ENCODE measurements around a stretch of chr6.

- PRO-cap = no peak
- RAMPAGE, long total RNA, 5 experiments = no peak in any of the 5 experiments
- RRBS = no CpG with 5 or more reads among the region's 13 CpGs
These were observed 48.6 kb downstream of the RREB1 start for GRCh38 chr6:7156038-7157145.

GRCh38 chr6:7165617-7166048 is 57.9 kb downstream of the RREB1 start:
- PRO-cap = no peak
- RAMPAGE, long total RNA, 5 experiments = no peak in any of the 5 experiments
- RRBS = no CpG with 5 or more reads among the region's 6 CpGs

DNA sequence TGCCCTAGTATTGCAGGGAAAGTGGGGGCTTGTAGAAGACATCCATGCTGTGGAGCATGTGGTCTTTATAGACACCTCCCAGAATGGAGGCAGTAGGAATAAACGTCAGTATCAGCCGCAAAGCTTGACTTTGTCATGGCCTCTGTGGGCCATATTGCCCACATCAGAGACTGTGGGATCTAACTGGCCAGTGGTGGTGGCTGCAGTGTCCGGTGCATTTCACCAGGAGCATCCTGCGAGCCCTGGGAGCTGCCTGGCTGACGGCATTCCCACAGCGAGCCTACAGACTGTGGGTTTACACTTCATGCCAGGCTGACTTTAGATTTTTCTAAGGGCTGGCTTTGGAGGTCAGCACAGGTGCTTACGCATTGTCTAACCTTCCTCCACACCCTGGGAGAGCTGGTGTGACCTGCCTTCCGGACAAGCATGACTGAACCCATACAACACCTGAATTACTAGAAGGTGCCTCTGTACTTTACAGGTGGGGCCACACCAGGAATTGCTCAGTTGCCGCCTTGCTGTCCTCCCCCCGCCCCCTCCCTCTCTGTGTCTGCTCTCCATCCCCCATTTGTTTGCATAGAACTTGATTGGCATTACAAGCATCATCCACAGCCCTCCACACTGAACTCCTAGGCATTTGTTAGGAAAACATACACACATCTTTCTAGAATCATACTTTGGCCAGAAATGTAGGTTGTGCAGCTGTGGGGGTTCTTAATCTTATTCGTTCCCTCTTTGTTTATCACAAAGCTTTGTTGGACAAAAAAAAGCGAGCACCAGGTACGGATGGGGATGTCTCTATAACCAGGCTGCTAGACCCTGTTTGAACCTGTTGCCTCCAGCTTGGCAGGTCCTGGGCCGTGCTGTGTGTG is 96.3 kb downstream of the RREB1 start:
- PRO-cap = no peak
- RAMPAGE, long total RNA, 5 experiments = no peak in any of the 5 experiments
- RRBS = no CpG with 5 or more reads among the region's 14 CpGs

DNA sequence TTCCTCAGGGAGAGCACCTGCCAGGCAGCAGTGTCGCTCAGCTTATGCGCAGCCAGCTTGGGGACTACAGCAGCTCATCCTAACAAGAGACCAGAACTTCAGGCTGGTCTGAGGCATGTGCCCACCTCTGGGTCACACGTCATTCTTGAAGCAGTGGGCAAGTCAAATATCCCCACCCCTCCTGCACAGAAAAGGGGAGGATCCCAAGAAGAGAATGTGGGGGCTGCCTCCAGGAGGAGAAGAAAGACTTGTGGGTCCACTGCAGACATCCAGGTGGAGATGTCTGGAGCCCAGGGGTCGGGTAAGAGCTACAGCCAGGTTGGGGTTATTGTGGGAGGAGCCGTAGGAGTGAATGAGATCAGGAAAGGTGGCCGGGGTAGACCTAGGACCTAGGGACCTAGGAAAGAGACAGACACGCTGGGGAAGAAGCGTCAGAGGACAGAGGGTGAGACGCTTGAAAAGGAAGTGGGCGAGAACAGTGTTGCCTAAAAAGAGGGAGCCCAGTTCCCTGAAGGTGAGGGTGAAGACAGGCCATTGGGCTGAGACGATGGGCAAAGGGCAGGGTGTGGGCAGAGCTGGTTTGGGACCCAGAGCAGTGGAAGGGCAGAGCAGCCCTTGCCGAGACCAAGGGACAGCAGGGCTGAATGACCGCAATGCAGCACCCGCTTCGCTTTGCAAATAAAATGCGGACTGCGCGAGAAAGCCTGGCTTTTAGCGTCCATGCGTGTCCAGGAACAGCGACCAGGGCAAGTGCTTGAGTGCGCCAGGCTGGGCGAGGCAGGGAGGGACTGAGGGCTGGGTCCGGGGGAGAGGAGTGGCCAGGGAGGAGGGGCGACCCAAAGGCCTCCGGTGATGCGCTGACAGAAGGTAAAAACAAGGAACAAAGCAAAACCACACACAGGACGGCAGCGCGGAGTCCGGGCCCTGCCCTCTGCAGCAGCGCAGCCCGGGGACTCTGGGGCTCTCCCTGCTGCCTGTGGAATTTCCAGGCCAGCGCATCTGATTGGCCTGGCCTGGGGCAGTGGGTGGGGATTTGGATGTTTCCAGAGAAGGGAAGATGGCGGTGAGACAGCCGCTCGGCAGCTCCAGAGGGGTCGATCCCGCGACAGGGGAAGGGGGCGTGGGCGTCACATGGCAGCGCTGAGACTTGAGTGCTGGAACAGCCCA is 52.2 kb downstream of the SSR1 start:
- PRO-cap = bidirectional peak, plus-strand start at position 900 of the sequence, minus-strand start at position 748 of the sequence; bidirectional peak, plus-strand start at position 1,050 of the sequence, minus-strand start at position 957 of the sequence
- RAMPAGE, long total RNA, 5 experiments = no peak in any of the 5 experiments
- RRBS = 3% methylated on average over 8 of the region's 43 CpGs

GRCh38 chr6:7468374-7469201 is 72.9 kb upstream of the DSP start:
- PRO-cap = no peak
- RAMPAGE, long total RNA, 5 experiments = no peak in any of the 5 experiments
- RRBS = no CpG with 5 or more reads among the region's 22 CpGs

GRCh38 chr6:7579026-7579791 is 10.8 kb upstream of the SNRNP48 start:
- PRO-cap = no peak
- RAMPAGE, long total RNA, 5 experiments = start-site peak on the plus strand in 2 of 5 experiments, at chr6:7579465-7579608 at its widest, 36 to 159 reads per replicate
- RRBS = no CpG with 5 or more reads among the region's 10 CpGs

DNA sequence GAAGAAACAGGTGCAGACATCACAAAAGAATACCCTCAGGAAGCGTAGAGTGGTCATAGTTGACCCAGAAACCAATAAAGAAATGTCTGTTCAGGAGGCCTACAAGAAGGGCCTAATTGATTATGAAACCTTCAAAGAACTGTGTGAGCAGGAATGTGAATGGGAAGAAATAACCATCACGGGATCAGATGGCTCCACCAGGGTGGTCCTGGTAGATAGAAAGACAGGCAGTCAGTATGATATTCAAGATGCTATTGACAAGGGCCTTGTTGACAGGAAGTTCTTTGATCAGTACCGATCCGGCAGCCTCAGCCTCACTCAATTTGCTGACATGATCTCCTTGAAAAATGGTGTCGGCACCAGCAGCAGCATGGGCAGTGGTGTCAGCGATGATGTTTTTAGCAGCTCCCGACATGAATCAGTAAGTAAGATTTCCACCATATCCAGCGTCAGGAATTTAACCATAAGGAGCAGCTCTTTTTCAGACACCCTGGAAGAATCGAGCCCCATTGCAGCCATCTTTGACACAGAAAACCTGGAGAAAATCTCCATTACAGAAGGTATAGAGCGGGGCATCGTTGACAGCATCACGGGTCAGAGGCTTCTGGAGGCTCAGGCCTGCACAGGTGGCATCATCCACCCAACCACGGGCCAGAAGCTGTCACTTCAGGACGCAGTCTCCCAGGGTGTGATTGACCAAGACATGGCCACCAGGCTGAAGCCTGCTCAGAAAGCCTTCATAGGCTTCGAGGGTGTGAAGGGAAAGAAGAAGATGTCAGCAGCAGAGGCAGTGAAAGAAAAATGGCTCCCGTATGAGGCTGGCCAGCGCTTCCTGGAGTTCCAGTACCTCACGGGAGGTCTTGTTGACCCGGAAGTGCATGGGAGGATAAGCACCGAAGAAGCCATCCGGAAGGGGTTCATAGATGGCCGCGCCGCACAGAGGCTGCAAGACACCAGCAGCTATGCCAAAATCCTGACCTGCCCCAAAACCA is 5.1 kb upstream of the SNRNP48 start:
- PRO-cap = no peak
- RAMPAGE, long total RNA, 5 experiments = start-site peak on the plus strand in 2 of 5 experiments, centred at positions 102 to 190 of the sequence, 20 to 22 reads per replicate
- RRBS = 100% methylated on average over 2 of the region's 24 CpGs

GRCh38 chr6:7891552-7892135 is 18.9 kb downstream of the TXNDC5 start:
- PRO-cap = no peak
- RAMPAGE, long total RNA, 5 experiments = start-site peak on the minus strand in 4 of 5 experiments, at chr6:7891626-7891723 at its widest, 20 to 168 reads per replicate
- RRBS = no CpG with 5 or more reads among the region's 9 CpGs

GRCh38 chr6:7974876-7975621 is 64.5 kb upstream of the TXNDC5 start:
- PRO-cap = no peak
- RAMPAGE, long total RNA, 5 experiments = no peak in any of the 5 experiments
- RRBS = no CpG with 5 or more reads among the region's 20 CpGs

DNA sequence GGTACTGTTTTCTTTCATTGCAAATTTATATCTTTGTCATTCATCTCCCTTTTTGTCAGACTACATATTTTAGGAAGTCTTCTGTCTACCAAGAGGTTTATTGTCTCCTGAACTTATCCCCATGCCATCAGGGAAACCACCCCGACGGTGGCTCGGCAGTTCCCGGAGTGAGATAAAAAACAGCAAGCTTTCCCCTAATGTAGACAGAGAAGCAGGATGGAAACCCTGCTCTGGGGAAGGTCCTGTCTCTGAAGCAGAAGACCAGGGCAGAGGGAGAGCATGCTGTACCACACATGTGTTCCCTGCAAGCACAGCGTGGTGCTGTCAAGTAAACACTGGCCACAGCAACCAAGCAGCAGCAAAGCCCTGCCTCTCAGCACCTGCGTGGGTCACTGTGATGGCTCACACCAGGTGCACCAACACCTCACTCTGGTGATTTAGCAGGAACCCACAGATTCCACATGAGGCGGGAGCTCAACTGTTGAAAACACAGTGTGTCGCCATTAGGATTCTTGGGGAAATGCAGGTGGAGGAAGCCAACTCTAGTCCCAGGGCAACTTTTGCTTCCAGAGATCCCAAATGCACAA is 65.1 kb upstream of the TXNDC5 start:
- PRO-cap = no peak
- RAMPAGE, long total RNA, 5 experiments = no peak in any of the 5 experiments
- RRBS = no CpG with 5 or more reads among the region's 8 CpGs

- PRO-cap = no peak
- RAMPAGE, long total RNA, 5 experiments = no peak in any of the 5 experiments
- RRBS = no CpG with 5 or more reads among the region's 9 CpGs
These were observed 67.6 kb downstream of the BLOC1S5 start for GRCh38 chr6:7996536-7996986.

DNA sequence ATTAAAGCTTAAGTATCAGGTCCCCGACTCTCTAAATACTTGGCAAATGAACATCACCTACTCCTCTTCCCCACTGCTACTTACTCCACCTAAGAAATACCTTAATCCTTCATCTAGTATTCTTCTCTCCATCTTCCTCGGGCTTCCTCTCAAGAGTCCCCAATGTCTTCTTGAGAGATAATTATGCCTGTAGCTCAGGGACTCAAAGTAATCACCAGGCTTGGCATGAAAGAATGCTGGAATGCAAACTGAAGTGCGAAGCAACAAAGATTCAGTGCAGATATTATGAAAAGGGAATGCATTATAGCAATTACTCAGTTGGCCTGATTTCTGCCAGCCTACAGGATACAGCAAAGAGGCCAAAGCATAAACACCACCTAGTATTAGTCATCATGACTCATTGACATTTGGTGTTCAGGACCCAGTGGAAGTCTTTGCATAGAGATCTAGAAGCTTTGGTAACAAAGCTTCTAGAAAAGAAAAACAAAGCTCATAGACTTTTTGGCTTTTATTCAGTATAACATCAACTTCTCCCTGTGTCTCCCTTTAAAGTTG is 932.9 kb downstream of the TFAP2A start:
- PRO-cap = no peak
- RAMPAGE, long total RNA, 5 experiments = no peak in any of the 5 experiments
- RRBS = no CpG with 5 or more reads among the region's 3 CpGs

GRCh38 chr6:9596081-9596530 is 818.8 kb downstream of the TFAP2A start:
- PRO-cap = unidirectional peak, minus-strand start at chr6:9596350
- RAMPAGE, long total RNA, 5 experiments = no peak in any of the 5 experiments
- RRBS = no CpG with 5 or more reads among the region's 4 CpGs

DNA sequence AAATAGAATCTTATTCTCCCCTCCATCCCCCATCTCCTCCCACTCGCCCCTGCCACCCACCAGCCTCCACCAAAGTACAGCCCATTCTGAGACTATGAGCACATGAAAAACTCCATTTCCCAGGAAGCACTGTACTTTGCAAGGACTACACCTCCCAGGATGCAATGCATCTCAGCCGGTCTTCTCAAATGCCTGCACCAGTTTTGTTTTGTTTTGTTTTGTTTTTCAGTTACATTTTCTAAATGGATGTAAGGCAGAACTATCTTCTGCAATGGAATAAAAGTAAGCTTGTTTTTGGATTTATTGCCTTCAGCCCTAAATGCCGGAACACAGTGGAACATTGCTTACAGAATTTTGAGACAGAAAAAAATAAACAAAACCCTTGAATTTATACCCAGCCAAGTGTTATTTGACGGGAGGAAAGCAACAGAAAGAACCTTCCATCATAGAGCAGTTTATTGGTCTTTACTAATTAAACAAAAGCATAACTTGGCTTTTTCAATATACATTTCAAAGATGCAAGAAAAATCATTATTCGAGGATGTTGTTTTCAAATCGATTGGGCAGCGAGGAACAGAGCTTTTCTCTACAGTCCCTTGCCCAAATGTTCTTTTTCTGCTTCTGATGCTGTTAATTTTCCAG is 267.8 kb downstream of the TFAP2A start:
- PRO-cap = no peak
- RAMPAGE, long total RNA, 5 experiments = no peak in any of the 5 experiments
- RRBS = no CpG with 5 or more reads among the region's 7 CpGs

GRCh38 chr6:10313970-10314702 is 100.7 kb downstream of the TFAP2A start:
- PRO-cap = no peak
- RAMPAGE, long total RNA, 5 experiments = no peak in any of the 5 experiments
- RRBS = no CpG with 5 or more reads among the region's 16 CpGs

DNA sequence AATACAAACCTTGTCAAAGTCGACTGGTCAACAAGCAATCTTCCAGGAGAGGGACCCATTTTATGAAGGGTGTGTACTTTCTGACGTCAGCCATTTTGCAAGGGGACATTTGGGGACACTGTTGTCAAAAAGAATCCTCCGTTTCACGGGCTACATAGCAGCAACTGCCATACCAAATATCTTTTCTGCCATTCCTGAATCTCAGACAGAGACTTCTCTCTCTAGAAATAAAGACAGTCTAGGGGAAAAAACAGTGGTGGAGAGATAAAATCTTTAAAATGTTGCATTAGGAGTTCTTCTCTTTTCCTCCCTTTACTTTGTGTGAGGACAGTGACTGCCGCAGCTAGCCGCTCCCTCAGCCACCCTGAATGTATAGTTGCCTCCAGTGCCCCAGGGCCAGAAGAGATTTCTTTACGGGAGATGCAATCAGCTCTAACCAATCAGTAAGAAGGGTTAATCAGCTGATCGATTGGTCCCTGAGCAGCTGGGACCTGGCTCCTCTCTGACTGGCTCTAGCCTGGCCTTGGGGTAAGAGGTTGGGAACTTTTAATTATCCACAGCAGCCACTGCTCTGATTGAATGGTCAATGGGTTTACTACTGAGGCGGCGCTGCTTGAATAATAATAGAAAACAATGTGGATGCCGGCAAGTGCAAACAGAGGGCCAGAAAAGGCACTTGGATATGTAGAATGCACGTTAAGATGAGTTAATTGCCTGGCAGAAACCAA is 100.0 kb downstream of the TFAP2A start:
- PRO-cap = no peak
- RAMPAGE, long total RNA, 5 experiments = no peak in any of the 5 experiments
- RRBS = no CpG with 5 or more reads among the region's 12 CpGs

DNA sequence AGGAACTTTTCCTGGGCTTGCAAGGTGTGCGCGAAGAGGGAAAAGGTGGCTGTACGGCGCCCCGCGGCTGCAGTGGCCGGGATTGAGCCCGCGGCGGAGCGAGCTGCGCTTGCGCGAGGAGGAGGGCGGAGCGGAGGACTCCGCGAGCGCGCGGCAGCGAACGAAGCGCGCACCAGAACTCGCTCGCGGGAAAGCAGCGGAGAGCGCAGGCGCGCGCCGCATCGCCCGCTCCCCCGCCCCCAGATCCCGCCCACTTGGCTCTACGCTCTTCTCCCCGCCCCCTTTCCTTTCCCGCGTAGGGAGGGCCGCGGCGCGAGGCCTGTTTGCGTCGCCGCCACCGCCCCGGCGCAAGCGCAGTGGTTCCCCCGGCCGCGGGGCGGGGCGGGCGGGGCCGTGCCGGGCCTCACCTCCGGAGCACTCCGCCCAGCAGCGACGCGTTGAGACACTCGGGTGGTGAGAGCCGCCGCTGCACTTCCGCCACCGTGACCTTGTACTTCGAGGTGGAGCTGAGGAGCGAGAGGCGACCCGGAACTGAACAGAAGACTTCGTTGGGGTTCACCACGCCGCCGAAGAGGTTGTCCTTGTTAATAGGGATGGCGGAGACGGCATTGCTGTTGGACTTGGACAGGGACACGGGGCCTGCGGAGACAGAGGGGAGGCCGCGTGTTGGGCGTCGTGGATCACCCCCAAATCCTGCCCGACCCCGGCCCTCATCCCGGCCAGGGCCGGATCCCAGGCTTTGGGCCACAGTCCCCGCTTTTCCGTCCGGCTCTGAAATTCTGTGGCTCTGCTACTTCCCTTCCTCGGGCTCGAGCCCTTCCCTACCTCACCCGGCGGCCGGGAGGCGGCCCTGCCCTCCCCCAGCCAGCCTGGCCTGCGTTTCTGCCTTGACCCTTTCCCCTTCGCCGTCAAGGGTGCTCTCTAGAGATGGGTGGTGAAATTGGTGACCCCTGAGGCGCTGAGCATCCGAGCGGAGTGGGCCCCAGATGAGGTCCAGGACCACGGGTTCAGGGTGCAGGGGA is 10.5 kb downstream of the TFAP2A start:
- PRO-cap = bidirectional peak, plus-strand start at position 128 of the sequence, minus-strand start at position 74 of the sequence; bidirectional peak, plus-strand start at position 445 of the sequence, minus-strand start at position 195 of the sequence
- RAMPAGE, long total RNA, 5 experiments = no peak in any of the 5 experiments
- RRBS = 8% methylated on average over 20 of the region's 107 CpGs

DNA sequence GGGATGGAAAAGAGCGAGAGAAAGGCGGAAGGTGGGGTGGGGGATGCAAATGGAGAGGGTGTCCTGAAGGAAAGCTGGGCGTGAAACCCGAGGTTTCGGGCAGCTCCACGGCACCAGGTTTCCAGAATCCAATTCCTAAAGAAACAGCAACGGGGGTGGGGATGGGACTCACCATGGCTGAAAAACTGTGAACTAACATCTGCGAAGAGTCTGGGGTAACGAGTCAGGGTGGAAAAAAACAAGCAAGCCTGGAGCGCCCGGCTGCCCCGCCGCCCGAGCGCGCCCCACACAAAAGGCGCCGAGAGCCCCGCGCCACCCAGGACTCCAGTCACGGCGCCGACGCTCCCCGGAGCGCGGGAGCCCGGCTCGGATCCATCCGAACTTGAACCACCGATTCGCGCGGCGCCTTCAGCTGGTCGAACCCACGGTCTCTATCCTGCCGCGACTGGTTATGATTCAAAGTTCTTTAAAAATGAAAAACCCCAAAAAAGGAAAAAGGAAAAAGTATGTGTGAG is 3.4 kb downstream of the TFAP2A start:
- PRO-cap = unidirectional peak, plus-strand start at position 319 of the sequence
- RAMPAGE, long total RNA, 5 experiments = no peak in any of the 5 experiments
- RRBS = 6% methylated on average over 11 of the region's 39 CpGs

DNA sequence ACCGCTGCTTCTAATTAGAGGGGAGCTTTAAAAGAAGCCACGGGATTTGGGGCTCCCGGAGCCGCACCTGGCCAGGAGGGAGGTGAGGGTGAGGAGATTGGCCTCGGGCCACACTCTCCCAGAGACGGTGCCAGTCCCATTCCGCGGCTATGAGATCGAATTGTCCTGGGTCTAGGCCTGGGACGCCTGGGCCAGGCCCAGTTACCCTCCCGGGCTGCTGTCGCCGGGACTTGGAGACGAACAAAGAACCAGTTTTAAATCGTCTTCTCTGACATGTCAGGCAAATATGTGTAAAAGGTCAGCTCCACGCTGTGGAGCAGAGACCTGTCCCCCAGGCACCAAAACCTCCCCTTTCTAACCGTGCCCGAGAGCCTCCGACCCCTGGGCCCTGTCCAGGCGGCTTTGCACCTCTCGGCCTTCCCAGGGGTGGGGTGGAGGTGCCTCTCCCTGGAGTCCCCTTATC is 5.6 kb upstream of the TFAP2A start:
- PRO-cap = no peak
- RAMPAGE, long total RNA, 5 experiments = no peak in any of the 5 experiments
- RRBS = no CpG with 5 or more reads among the region's 21 CpGs

DNA sequence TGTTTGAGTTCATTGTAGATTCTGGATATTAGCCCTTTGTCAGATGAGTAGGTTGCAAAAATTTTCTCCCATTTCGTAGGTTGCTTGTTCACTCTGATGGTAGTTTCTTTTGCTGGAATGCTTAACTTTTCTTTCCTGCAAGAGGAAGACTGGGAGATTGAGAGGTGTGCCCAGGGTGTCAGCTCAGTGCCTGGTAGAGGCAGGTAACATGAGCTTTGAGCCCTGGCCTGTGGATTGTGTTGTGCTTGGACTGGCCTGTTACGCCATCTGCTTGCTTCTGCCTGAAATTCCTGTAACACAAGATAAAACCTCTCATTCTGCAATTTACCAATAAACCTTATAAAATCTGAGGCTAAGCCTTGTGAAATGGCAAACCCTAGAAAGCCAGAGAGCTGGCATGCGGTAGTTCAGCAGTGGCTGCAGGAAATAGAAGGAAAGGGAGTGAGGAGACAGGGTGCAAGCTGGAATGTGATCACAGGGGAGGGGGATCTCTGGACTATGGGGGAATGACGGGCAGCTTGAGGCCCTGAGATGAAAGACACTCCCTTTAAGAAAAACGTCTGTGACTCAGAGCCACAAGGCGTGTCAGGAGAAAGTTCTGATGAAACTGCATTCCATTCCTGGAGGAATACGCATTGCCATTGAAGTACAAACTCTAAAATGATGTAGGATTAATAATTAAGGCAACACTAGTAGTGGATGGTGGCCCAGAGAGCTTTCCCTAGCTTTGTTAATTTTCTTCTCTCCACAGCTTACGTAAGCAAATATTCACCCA is 26.2 kb upstream of the TFAP2A start:
- PRO-cap = no peak
- RAMPAGE, long total RNA, 5 experiments = no peak in any of the 5 experiments
- RRBS = no CpG with 5 or more reads among the region's 8 CpGs